ENCODE results near the genes CLC and PRX.

DNA sequence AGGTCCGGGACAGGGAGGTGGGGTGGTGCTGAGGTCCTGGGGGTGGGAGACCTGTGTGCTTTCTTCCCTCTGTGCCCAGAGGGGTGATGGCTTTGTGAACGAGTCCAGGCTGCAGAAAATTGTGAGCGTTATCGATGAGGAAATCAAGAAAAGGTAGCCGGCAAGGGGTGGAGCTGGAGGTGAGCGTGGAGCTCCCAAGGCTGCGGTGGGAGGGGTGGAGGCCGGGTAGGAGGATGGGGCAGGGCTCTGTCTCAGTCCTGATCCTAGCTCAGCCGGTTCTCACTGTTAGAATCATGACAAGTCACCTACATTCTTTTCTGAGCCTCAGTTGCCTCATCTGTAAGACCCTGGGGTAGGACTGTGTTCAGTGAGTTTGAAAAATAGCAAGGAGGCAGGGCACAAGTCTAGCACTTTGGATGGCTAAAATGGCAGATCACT is 4.1 kb downstream of the SELENOV start:
- PRO-cap = no peak

DNA sequence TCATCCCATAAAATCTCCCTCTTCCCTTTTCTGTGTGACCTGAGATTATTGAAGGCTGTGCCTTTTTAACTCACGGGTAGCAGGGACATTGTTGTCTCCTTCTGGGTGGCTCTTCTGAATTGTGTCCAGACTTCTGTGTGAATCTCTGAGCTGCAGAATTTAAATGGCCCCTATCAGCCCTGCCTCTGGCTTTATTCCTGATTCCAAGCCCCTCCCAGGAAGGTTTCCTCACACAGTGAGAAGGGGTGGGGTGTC is at the start of gene CLC:
Gene CLC (minus strand): TSS at position 166 of the 255 bp plus-strand sequence.
- PRO-cap = no peak

GRCh38 chr19:39889896-39890163 is 43.7 kb upstream of the FBL start:
- PRO-cap = no peak

DNA sequence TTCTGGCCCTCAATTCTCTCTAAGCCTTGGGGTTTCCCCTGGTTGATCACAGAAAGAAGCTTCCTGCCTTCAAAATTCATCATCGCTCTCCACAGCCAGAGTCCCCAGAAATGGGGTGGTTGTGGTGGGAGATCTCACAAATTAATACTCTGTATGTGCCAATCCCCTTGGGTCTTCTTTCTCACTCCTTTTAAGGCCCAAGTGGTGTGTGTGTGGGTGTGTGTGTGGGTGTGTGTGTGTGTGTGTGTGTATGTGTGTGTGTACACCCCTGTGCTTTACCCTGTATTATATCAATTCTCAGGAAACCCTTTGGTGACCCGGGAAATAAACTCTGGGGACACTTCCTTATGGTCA is 33.8 kb upstream of the PSMC4 start:
- PRO-cap = no peak

DNA sequence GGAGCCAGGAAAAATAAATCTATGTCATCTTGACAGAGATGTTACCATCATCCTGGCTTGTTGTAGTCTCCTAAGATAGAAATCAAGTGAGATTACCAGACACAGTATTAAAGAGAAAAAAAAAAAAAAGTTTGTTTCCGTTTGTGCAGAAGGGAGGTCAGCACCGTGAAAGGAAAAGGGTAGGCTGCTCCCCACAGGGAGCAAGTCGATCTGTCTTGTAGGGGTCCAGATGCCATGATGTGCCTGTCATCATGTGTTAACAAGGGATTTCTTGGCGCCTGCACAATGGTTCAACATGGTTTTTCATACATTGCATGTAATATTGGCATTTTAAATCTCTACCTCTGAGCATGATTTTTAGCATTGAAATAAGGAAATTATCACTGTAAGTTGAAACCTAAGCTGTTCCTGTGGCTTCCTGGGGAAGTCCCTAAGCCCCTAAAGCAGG is 29.4 kb upstream of the PSMC4 start:
- PRO-cap = no peak

DNA sequence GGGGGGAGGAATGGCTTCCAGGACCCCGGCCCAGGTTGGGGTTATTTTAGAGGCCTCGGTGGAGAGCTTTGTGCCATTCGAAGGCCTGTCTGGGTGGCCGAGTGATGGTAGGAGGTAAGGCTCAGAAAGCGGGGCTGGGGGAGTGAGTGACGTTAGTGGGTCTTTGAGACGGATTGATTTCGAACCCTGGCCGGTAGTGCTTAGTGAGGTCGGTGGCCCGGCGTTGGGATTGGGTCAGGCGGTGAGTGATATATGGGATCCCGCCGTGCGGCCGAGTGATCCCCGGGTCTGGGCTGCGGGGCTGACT is 296 bp downstream of the PSMC4 start:
- PRO-cap = no peak

DNA sequence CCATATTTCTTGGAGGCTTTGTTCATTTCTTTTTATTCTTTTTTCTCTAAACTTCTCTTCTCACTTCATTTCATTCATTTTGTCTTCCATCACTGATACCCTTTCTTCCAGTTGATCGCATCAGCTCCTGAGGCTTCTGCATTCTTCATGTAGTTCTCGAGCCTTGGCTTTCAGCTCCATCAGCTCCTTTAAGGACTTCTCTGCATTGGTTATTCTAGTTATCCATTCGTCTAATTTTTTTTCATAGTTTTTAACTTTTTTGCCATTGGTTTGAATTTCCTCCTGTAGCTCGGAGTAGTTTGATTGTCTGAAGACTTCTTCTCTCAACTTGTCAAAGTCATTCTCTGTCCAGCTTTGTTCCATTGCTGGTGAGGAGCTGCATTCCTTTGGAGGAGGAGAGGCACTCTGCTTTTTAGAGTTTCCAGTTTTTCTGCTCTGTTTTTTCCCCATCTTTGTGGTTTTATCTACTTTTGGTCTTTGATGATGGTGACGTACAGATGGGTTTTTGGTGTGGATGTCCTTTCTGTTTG is 13.4 kb downstream of the ZNF780B start:
- PRO-cap = no peak

DNA sequence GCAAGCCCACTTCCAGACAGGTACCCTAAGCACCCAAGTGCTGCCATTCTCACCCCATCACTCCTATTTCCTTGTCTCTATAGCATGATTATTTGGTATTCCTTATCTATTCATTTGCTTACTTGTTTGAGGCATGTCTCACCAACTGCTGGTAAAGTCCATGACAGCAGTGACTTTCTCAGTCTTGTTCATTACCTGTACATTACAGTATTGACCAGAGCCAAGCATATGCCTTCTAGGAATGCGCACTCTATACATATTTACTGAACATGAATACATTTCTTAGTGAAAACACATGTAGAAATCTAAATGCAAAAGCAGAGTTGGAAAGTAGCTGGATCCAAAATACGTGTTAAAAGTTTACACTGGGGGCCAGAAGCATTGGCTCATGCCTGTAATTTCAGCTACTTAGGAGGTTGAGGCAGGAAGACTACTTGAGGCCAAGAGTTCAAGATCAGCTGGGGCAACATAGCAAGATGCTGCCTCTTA is 9.4 kb downstream of the ZNF780B start:
- PRO-cap = no peak

GRCh38 chr19:40224680-40225257 is 1.7 kb downstream of the CCNP start:
- PRO-cap = no peak

DNA sequence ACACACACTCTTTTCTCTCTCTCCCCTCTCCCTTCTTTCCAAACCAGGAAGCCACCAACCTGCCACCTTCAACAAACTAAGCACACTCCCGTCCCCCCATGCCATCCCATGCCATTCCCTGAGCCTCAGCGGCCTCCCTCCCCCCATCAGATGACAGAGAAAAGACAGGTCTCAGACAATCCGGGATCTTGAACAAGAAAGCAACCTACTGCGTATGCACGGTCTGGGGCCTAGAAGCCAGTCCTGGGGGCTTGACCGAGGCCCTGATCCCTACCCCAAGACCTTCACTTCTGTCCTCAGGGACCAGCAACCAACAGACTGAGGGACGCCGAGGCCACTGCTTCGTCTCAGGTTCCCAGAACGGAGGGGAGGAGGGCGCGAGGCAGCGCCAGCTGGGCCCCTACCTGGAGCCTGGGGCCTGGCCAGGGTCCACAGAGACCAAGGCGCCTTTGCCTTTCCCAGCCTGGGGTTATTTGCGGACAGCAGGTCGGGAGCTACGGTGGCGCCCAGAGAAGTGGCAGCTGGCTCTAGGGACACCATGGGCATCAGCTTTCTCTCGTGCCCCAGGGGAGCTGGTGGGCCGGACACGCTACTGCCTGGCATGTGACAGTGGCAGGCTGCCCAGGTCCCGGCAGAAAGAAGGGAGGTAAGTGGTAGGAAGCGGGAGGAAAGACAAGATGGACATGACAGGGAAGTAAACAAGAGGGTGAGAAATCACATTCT is 19.2 kb downstream of the AKT2 start:
- PRO-cap = no peak

DNA sequence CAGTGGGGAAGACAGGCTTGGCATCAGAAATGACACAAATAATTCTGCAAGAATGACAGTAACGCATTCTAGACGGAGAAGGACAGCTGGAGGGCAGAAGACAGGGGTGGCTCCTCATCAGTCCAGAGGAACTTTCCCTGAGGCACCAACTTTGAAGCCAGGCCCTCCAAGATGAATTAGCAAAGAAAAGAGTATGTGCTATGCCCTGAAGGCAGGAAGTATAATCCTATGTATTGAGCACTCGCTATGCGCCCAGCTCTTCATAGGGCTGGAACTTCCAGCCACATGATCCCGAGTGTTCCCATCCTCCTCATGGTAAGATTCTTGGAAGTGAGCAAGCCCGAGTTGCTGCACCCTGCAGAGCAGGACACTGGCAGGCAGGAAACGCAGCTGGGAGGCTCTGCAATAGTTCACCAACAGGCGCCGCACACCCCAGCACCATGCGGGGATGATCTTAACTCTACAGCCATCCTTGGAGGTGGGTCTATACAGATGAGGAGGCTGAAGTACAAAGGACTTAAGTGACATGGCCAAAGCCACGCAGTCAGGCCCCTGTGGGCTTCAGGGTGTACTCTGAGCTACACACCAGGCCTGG is 25.3 kb downstream of the C19orf47 start:
- PRO-cap = no peak

DNA sequence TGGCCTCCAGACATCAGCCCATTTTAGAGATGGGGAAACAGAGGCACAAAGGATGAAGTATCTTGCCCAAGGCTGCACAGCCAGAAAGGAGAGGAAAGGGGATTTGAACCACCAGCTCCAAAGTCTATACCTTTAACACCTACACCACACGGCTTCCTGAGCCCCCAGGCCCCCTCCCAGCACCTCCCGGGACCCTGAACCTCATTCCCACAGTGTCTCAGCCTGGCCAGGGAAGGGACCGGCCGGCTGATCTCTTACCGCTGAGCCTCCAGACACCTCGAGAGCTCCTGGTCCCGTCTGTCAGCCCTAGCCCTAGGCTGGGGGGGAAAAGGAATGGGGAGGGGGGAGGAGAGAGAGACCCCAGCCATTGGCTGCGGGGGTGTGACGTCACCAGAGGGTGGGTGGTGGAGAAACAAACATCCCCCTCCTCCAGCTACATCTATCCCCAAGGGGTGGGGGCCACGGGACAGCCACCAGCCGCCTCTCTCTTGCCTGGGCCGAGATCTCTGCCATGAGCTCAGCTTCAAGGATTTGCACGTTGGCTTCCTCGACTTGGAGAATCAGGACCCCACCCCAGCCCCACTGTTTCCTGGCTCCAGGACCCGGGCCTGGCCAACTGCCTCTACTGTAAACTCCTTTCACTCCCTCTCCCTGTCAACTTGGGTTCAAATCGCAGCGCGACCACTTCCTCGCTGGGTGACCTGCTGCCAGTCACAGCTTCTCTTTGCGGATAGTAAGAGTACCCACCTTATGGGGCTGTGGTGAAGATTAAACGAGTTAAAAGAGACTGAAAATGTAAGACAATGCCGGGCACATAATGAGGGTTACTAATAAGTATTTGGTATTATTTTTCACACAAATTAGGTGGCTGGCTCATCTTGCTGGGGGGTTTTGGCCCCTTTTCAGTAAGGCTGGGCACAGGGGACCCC is at the start of gene PRX:
Gene PRX (minus strand): TSS at position 299 of the 929 bp plus-strand sequence.
- PRO-cap = bidirectional peak, plus-strand start at position 448 of the sequence, minus-strand start at position 302 of the sequence

GRCh38 chr19:40433207-40433707 is 7.5 kb upstream of the SERTAD1 start:
- PRO-cap = no peak

DNA sequence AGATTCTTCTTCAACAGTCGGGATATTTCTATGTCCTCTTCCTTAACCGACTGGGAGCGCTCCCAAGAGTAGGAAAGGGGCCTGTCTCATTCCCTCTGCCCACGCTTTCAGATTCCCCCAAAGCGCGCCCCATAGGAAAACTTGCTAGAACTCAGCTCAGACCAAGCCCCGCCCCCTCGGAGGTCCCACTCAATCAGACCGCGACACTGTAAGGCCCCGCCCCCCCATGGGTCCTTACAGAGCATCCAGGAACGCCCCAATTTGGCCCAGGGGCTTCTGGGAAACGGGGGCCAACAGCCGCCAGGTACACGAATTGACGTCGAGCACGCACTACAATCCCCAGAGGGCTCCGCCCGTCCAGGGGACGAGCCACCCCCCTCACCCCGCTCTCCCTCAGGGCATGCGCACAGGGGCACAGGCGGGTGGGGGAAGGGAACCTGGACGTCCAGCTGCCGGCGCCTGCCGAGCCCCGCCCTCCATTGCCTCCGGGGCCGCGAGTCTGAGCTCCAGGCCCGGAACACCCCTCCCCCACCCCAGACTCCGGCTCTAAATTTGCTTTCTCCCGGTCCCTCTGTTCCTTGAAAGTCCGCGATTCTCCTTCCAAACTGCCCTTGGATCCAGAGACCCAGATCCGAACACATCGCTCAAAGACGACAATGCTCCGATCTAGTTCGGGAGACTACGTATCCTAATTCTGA is 1.0 kb downstream of the SERTAD3 start:
- PRO-cap = bidirectional peak, plus-strand start at position 417 of the sequence, minus-strand start at position 108 of the sequence; unidirectional peak, plus-strand start at position 479 of the sequence

DNA sequence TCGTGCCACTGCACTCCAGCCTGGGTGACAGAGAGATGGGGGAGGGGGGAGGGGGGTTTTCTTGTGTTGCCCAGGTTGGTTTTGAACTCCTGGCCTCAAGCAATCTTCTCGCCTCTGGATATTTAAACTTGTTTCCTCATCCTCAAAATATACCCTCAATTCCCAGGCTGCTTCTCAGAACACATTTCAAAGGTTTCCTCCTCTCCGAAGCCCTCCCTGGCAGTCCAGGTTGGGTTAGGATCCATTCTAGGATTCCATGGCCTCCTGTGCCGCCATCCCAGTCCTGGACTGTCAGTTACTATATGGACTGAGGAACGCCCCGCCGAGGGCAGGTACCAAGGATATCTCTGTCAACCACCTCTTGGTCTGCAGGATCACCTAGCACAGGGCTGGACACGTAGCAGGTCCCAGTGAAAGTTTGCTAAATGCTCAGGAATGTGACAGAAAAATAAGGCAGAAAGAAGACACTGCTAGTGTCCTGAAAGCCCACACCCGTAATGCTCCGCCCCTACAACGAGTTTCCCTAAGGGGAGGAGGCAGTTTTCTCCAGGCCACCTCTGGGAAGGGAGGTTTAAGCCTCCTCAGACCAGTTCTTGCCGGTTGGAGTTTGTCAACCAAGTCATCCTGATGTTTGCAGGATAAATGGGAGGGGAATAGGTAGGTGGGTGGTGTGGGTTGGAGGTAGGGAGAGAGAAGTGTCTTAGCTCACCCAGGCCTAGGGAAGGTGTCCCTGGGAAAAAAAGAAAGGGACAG is 1.6 kb upstream of the SERTAD3 start:
- PRO-cap = unidirectional peak, minus-strand start at position 524 of the sequence

DNA sequence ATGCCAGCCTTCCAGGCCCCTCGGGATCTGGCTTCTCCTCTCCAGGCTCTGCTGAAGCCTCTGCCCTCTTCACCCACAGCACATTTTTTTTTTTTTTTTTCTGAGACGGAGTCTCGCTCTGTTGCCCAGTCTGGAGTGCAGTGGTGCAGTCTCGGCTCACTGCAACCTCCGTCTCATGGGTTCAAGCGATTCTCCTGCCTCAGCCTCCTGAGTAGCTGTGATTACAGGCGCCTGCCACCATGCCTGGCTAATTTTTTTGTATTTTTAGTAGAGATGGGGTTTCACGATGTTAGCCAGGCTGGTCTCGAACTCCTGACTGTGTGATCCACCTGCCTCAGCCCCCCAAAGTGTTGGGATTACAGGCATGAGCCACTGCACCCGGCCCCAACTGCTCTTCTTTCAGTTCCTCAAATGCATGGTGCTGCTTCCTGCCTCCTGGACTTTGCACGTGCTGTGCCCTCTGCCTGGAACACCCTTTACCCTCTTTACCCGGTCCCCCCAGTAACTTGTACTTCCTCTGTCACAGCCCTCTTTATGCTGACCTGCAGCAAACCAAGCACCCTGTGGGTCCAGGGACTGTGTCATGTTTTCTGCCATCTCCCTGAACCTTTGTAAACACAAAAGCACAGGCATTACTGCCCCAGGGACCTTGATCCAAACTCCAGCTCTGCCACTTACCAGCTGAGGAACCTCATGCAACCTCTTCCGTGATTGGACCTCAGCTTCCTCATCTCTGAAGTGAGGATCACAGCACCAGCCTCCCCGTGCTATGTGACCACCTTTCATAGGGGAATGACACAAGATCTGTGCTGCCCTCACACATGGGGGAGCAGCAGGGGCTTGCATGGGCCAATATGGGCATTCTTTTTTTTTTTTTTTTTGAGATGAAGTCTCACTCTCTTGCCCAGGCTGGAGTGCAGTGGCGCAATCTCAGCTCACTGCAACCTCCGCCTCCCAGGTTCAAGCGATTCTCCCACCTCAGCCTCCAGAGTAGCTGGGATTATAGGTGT is 3.8 kb downstream of the BLVRB start:
- PRO-cap = no peak

- PRO-cap = no peak
Measured at GRCh38 chr19:40464145-40464874, 1.2 kb downstream of the BLVRB start.

- PRO-cap = no peak
Measured at GRCh38 chr19:40589406-40590463, 11.4 kb upstream of the LTBP4 start.

DNA sequence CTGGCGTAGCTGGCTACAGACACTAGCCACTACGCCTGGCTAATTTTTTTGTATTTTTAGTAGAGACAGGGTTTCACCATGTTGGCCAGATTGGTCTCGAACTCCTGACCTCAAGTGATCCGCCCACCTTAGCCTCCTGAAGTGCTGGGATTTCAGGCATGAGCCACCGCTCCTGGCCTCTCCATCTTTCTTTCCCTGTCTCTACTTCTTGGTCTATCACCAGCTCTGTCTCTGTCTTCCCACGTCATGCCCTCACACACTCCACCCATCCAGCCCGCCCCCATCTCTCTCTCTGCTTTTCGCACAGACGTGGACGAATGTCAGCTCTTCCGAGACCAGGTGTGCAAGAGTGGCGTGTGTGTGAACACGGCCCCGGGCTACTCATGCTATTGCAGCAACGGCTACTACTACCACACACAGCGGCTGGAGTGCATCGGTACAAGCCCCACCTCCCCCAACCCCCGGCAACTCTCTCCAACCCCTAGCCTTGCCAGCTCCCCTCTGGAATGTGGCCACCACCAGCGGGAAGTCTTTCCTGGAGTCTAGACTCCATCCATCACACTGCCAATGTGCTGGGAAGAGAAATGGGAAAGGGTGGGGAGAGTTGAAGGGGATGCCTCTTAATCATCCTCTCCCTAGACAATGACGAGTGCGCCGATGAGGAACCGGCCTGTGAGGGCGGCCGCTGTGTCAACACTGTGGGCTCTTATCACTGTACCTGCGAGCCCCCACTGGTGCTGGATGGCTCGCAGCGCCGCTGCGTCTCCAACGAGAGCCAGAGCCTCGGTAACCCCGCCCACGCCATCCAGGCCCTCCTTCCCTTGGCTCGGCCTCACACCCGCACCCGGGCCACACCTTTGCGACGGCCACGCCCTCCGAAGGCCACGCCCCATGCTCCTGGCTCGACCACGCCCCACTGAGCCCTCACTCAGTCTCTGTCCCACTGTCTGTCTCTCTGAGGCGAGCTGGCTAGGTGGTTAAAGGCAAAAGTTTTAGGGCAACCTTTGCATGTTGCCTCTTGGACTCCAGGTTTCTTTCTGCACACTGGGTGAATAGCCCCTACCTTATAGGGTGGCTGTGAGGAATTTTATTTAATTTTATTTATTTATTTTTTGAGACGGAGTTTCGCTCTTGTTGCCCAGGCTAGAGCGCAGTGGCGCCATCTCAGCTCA is 22.5 kb downstream of the LTBP4 start:
- PRO-cap = no peak

GRCh38 chr19:40659526-40660017 is 30.9 kb downstream of the NUMBL start:
- PRO-cap = no peak